SP-49 (cell line): Measurements from ENCODE around the genes TMEM87B and ZC3H6.

DNA sequence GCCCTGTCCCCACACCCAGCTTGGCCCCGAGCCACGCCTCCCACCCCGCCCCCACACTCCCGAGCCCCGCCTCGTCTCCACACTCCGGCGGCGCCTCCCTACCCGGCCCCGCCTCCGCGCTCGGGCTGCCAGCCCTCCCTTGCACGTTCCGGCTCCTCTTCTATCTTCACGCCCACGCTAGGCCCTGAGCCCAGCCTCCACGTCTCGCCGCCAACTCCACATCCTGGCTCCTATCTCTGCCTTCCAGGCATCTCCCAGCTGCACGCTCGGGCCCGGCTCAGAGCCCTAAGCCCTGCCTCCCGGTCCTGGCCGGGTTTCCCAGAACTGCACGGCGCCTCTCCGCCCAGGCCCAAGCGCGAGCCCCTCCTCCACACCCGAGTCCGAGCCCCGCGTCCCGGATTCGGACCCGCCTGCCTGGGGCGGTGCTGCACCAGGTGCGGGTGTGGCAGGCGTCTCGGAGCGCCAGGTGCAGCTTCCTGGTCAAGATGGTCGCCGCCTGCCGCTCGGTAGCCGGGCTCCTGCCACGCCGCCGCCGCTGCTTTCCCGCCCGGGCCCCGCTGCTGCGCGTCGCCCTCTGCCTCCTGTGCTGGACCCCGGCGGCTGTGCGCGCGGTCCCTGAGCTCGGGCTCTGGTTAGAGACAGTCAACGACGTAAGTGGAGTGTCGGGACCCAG is at the start of gene TMEM87B:
TSS of gene TMEM87B (plus strand) at position 163 of the 673 bp plus-strand sequence.
- PRO-cap: unidirectional peak, plus-strand start at position 189 of the sequence

- PRO-cap: no peak
Measured at GRCh38 chr2:112058069-112058700, 3.1 kb downstream of the TMEM87B start.

DNA sequence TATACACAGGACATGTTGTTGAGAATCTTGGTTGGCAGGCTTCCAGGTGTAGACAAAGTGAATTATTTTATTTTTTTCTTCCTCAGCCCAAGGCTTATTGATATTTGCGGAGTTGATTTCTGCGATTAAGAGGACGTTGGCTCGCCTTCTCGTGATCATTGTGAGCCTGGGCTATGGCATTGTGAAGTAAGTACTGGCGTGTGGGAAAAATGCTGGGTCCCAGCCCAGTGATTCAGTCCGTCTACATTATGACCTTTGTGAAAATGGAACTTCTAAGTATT is 30.8 kb downstream of the TMEM87B start:
- PRO-cap: no peak

DNA sequence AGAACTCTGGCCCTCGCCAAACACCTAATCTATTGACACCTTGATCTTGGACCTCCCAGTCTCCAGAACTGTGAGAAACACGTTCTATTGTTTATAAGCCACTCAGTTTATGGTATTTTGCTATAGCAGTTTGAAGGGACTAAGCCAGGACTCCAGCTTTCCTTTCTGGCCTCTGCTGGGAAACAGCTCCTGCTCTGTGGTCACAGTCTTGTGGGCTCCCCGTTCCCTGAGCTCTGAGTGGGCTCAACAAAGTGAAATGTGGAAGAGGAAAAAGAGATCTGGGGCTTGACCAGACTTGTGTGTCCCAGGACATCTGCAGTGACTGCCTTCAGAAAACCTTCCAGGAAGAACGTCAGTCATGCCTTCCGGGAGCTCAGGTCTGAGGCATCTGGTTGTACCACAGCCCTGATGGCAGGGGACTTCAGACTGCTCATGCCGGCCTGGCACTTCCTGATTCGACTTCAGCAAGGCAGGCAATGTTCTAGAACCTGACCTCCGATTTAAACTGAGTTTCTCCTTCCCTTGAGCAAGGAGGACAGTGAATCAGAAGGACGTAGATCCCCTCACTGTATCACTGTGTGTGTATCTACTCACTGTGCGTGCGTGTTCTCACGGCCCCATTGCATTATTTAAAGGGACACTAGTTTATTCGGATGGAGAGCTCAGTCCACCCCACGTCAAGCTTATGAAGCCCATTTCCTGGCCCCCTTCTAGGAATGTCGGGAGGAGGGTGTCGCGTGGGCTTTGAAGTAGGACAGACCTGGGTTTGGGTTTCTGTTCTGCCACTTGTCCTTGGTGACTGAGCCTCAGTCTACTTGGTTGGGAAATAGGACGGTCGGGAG is 580 bp upstream of the FBLN7 start:
- PRO-cap: no peak

- PRO-cap: no peak
Measured at GRCh38 chr2:112139355-112139697, 1.1 kb downstream of the FBLN7 start.

DNA sequence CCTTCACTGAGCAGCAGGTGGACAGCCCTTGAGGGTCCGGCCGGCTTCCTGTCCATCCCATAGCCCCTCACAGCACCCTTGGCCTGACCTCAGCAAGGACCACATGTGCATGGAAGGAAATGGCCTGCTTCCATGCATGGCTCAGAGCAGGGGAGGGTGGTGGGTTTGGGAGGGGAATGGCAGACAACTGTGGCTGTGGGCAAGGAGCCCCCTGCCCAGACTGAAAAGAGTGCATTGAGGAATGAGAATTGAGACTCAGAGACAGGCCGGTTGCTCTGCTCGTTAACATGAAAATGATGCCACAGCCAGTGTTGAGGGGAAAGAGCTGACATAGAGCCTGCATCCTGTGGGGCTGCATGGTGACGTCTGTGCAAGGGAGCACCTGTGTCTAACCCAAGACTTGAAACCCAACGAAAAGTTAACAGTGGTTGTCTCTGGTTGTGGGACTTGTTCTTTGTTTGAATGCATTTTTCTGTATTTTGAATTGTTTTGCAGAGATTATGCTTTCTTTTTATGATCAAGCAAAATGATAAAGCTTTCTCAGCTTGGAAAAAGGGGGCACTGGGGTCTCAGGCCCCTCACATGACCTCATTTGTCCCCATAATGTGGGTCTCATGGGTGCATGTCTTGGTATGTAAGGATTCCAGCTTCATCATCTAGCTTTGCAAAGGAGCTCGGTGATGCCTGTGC is 16.6 kb downstream of the FBLN7 start:
- PRO-cap: no peak

DNA sequence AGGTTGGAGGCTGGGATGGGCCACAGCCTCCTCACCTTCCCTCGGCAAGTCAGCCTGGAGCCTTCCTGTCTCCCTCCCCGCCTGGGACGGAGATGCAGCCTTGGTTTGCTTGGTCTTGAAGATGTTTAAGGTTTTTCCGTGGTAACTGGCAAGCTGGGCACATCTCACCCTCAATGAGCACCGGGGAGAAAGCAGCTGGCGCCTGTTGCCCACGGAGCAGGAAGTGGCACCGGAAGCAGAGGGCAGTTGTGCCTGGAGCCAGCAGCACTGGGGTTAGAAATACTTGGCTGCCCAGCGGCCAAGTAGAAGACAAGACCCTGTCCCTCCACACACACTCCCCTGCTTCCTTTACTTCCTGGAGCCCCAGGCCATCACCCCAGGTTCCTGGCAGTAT is 17.3 kb downstream of the FBLN7 start:
- PRO-cap: no peak

- PRO-cap: no peak
Measured at GRCh38 chr2:112187307-112188464, 49.5 kb downstream of the FBLN7 start.

GRCh38 chr2:112188465-112188819 is 50.3 kb downstream of the FBLN7 start:
- PRO-cap: no peak

- PRO-cap: no peak
Measured at GRCh38 chr2:112222048-112222627, 32.7 kb downstream of the ZC3H8 start.

DNA sequence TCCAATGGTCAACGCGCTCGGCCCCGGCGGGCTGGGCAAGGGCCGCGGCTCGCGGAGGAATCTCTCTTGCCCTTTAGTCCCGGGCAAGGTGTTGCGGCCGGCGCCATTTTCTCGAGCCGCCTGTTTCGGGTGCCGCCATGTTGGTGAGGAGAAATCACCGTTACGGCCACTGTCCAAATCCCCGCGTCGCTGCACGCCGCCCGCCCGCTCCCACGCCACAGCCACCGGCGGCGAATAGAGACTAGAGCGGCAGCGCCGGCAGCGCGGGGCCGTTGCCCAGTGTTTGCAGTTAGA is at the start of gene ZC3H6:
TSS of gene ZC3H6 (plus strand) at position 103 of the 294 bp plus-strand sequence.
- PRO-cap: bidirectional peak, plus-strand start at position 103 of the sequence, minus-strand start outside the sequence

DNA sequence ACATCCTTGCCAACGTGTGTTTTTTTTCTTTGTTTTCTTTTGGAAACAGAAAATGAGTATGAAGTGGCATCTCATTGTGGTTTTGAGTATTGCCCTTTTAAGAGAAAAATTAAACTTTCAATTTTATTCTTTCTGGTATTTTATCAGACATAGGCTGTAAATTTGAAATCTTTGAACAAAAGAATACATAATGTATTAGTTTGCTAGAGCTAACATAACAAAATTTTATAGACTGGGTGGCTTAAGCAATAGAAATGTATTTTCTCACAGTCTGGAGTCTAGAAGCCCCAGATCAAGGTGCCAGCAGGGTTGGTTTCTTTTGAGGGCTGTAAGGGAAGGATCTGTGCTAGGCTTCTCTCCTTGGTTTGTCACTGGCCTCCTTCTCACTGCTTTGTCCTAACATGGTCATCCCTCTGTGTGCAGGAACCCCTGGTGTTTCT is 28.7 kb downstream of the ZC3H6 start:
- PRO-cap: no peak

DNA sequence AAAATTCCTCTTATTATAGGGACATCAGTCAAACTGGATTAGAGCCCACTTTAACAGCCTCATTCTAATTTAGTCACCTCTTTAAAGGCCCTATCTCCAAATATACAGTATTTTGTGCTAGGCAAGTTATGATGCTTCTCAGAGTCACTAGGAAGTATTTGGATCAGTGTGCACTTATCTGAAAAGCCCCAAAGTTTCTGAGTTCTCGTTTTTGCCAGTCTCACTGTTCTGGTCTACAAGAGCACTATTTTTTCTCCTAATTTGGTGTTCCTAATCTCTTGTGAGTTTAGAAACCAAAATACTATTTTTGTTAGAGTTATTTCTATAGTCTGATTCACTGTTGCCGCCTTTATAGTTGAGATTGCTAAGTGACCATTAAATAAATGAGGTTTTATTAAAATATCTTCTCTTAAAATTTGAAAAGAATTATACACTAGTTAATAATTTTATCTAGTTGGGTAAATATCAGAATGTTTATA is 29.2 kb downstream of the ZC3H6 start:
- PRO-cap: no peak

DNA sequence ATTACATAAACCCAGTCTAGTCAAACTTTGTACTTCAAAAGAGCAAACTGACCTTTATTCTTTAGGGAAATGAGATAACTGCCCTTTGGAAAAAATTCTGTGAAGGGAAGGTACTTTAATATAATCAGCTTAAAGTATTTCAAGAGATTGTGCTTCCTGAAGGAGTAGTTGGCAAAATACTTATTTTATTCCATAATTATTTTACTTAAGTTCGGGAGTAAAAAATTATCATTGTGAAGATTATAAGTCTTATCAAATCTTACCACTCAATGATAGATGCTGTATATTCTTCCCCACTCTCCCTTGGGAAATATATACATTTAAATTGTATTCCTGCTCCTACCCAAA is 42.0 kb downstream of the ZC3H6 start:
- PRO-cap: no peak

GRCh38 chr2:112520599-112521401 is 21.5 kb upstream of the POLR1B start:
- PRO-cap: no peak

DNA sequence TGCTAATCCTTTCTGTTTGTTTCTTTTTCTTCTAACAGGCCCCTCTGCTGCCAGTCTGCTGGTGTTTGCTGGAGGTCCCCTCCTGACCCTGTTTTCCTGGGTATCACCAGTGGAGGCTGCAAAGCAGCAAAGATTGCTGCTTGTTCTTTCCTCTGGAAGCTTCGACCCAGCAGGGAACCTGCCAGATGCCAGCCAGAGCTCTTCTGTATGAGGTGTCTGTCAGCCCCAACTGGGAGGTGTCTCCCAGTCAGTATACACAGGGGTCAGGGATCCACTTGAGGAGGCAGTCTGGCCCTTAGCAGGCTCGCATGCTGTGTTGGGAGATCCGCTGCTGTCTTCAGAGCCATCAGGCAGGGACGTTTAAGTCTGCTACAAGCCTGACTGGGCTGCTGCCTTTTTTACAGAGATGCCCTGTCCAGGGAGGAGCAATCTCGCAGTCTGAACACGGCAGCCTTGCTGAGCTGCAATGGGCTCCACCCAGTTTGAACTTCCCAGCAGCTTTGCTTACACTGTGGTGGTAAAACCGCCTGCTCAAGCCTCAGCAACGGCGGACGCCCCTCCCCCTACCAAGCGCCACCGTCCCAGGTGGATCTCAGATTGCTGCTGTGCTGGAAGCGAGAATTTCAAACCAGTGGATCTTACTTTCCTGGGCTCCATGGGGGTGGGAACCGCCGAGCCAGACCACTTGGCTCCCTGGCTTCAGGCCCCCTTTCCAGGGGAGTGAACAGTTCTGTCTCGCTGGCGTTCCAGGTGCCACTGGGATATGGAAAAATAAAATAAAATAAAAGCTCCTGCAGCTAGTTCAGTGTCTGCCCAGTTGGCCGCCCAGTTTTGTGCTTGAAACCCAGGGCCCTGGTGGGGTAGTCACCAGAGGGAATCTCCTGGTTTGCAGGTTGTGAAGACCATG is 30.0 kb downstream of the CHCHD5 start:
- PRO-cap: no peak

GRCh38 chr2:112640364-112641340 is 5.1 kb upstream of the SLC20A1 start:
- PRO-cap: no peak

DNA sequence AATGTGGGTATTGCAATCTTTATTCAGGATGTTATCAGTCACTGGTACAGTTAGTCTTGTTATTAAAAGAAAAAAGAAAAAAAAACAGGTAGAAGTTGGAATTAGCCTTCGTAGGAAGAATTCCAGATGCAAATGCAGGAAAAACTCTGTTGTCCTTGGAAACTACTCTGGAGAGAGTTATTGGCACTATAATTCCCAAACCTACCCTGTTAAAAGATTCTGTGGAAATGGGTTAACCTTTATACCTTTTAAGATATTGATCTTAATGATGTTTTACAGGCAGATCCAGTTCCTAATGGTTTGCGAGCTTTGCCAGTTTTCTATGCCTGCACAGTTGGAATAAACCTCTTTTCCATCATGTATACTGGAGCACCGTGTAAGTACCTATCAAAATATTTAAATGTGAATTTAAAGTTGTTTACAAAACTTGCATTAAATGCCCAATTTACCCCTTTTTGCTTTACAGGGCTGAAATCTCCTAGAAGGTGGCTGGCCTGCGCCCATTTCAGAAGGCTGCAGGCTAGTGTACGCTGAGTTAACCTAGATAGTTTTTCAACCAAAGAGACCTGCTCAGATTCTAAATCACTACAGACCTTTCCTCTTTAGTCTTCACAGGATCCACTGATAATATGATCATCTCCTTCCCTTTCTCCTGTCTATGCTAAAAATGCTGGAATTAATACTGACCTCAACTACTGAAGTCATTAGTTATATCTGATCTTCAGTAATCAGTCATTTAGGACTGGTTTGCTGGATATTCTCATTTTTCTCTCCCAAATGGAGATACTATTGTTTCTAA is 6.9 kb downstream of the SLC20A1 start:
- PRO-cap: no peak

DNA sequence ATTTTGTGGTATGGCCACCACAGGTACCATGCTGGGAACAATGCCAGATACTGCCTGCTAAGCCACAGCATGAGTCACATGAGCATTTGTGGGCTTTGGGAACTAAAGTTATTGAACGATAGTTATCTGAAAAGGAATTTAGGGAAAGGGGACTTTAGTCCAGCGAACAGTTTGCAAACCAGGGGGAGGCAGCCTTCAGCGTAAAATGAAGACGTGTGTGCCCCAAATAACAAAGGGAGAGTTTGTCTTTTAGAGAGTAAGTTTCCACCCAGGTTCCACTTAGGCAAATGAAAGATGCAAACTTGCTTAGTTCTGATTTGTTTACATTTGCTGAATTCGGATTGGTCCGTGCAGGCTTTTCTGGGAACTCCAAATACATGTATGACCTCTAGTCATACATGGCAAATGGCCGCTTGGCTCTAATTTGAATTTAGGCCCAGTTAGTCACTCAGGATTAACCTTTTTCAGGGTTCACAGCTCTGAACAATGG is 28.2 kb downstream of the IL37 start:
- PRO-cap: no peak

DNA sequence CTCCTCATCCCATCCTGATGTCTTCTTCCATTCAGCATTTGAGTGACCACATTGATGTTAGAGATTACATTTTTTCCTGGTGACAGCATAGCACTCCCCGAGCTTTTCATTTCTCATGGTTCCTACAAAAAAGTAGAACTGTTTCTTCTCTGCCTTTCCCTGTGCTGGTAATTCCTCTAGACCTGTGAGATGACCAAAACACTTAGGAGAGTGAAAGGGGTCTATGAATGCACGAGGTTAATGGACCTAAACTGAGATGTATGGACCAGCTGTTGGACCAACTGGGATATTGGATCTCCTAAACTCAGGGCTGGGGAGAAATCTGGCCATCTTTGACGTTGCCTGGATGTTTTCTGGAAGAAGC is 5.0 kb downstream of the IL36A start:
- PRO-cap: no peak